Osteocyte (in vitro differentiated cells): ENCODE measurements around the gene WBP1L.

GRCh38 chr10:102380198-102380779, 15.2 kb upstream of the NFKB2 start:
- PRO-cap: no peak

DNA sequence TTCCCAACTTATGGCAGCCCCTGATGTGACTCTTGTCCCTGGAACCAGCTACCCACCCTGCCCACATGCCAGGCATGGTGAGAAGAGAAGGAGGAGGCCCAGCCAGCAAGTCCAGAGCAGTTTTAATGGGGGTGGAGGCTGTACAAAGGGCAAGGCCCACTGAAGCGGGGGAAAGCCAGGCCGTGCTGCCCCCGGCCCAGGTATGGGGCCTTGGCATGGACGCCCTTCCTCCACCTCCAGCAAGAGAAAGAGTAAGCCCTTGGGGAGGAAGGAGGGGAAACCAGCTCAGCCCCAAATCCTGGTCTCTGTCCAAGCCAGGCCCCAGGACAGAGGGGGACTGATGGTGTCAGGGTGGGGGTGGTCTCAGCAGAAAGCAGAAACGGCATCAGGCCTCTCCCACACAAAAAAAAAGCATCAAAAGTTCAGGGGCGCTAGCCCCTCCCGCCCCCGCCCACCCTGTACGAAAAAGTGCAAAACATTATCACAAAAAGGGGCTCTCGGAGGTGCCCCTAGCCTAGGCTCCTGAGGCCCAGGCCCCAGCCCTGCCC, 7.1 kb downstream of the NFKB2 start:
- PRO-cap: no peak

DNA sequence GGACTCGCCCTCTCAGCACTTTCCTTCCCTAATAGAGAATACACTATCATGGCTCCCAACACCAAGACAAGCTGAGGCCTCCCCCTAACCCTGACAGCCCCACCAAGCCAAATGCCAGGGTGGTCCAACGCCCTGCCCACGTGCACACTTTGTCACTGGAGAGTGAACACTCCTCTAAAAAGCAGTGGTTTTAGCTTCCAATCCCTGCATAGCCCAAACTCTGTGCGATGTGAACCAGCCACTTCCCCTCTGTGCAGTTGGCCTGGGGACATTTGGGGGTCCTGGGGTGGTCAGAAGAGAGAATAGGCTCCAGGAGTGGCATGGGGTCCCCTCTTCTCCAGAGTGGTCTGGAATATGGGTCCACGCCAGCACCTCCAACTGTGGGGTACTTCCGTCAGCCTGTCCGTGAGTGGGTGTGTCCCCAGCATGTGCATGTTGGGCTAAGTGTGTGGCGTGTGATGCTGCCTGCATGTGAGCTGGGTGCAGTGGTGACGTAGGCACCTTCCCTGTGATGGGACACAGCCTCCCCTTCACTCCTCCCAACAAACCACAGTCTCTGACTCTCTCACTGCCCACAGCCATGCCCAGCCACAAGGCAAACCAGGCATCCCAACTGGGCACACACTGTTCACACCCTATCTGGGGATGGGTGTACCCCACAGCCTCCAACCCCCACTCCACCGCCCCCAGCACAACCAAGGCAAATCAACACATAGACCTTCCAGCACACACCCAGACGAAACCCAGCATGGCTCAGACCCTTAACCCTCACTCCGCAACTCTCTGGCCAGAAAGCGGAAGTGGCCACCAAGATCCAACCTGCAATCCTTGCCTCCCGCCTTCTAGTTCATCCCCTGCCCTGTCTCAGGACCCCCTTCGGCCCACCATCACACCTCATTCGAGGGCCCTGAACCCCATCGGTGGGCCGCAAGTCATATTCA, 10.6 kb downstream of the PSD start:
- PRO-cap: no peak

GRCh38 chr10:102410472-102411307, 7.9 kb downstream of the PSD start:
- PRO-cap: no peak

GRCh38 chr10:102455625-102456321, 4.4 kb upstream of the C10orf95 start:
- PRO-cap: no peak

- PRO-cap: no peak
Observed at GRCh38 chr10:102475299-102476055, 14.3 kb downstream of the MFSD13A start.

GRCh38 chr10:102501624-102502163, 818 bp downstream of the ACTR1A start:
- PRO-cap: bidirectional peak, plus-strand start at chr10:102502326, minus-strand start at chr10:102502048

- PRO-cap: no peak
Observed at GRCh38 chr10:102648298-102648824, 4.1 kb downstream of the TRIM8 start.

DNA sequence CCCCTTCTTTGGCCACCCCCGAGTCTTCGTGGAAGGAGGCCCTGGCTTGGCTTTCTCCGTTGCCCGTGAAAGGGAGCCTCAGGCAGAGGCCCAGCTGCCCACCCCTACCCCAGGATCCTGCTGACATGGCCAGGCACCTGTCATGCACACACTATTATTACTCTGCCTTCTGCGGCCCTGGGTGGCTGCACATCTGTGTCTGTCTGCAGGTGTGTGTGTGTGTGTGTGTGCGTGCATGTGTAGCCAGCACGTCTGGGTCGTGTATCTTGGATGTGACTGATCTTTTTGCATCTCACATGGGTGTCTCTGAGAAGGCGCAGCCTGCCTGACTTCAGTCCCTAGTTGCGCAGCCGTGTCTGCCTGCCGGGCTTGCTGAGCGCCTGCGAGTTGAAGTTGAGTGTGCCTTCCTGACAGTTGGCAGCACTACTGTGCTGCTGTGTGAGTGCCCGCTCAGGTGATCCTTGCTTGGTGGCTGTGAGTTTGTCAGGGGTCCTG, 4.6 kb downstream of the TRIM8 start:
- PRO-cap: no peak

- PRO-cap: no peak
Observed at GRCh38 chr10:102656572-102657656, 12.6 kb downstream of the TRIM8 start.

GRCh38 chr10:102659262-102659583, 14.9 kb downstream of the TRIM8 start:
- PRO-cap: no peak

DNA sequence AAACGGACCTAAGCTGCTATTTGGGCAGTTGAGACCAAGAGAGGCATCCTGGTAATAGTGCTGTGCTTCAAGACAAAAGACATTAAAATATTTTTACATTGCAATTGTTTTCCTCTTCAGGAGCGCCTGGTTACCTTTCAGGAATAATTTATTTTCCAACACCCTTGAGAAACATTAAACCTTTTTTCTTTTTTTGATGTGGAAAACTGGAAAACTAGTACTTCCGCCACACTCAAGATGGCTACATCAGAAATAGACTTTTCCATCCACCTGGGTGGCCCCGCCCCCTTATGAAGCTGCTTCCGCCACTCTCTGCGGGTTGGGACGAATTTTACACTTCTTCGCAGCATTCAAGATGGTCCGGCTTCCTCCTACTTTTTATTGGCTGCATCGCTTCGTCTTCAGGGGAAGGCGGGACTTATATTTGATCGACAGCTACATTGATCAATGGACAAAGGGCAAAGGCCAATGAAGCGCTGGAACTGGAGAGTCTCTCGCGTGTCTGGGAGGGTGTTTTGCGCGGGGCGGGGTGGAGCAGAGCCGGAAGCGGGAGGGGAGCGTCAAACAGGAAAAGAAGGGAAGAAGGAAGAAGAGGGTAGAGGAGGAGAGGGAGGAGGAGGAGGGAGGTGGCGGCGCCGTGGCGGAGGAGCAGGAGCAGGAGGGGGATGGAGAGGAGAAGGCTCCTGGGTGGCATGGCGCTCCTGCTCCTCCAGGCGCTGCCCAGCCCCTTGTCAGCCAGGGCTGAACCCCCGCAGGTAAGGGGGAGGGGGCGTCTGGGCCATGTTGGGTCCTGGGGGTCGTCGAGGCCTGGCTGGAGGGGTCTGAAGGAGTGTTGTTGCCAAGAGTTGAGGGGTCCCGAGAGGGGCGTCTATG, at the start of gene WBP1L:
TSS of gene WBP1L (plus strand) at position 560 of the 873 bp plus-strand sequence.
- PRO-cap: unidirectional peak, plus-strand start at position 598 of the sequence

DNA sequence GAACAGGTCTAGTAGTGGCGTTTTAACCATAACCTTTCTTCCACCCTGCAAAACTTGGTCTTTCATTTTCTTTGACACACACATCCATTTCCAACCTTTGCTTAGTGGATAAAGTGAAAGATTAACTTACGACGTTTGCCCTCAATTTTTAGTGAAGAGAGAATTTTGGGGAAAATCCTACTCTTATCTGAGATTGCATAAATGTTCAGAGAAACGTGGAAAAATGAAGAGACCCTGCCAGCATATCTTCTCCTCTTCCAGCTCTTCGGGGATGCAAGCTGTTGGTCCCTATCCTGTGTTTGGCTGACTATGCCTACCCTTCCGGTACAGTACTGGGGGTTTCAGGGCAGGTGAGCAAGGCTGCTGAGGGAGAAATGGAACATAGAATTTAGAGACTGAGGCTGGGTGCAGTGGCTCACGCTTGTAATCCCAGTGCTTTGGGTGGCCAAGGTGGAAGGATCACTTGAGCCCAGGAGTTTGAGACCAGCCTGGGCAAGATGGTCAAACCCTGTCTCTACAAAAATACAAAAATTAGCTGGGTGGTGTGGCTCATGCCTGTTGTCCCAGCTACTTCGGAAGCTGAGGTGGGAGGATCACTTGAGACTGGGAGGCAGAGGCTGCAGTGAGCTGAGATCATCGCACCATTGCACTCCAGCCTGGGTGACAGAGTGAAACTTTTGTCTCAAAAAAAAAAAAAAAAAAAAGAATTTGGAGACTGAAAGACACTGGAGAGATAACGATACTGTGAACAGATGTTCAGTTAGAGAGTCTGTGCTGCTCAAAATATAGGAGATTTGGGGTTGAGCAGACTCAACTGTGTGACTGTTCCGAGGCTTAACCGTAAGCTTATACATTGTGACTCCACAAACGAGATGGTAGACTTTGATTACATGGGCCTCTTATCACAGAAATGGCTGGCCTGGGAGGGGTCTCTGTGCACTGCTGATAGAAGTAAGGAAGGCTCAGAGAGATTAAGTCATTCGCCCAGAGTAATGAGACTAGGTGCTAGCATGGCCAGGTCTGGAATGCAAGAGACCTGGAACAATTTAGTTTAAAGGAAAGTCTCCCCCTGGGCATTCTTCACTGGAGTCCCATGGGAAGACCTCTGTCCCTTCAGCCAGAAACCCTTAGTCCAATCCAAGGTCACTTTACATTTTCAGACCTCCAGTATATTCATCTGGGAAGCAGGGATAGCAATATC, 19.2 kb downstream of the WBP1L start:
- PRO-cap: no peak

DNA sequence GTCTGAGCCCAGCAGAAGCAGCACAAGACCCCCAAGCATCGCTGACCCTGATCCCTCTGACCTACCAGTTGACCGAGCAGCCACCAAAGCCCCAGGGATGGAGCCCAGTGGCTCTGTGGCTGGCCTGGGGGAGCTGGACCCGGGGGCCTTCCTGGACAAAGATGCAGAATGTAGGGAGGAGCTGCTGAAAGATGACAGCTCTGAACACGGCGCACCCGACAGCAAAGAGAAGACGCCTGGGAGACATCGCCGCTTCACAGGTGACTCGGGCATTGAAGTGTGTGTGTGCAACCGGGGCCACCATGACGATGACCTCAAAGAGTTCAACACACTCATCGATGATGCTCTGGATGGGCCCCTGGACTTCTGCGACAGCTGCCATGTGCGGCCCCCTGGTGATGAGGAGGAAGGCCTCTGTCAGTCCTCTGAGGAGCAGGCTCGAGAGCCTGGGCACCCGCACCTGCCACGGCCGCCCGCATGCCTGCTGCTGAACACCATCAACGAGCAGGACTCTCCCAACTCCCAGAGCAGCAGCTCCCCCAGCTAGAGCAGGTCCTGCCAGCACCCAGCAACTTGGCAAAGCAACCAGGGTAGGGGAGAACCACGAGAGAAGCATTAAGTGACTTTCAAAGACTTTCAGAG, 24.3 kb downstream of the CYP17A1 start:
- PRO-cap: no peak

DNA sequence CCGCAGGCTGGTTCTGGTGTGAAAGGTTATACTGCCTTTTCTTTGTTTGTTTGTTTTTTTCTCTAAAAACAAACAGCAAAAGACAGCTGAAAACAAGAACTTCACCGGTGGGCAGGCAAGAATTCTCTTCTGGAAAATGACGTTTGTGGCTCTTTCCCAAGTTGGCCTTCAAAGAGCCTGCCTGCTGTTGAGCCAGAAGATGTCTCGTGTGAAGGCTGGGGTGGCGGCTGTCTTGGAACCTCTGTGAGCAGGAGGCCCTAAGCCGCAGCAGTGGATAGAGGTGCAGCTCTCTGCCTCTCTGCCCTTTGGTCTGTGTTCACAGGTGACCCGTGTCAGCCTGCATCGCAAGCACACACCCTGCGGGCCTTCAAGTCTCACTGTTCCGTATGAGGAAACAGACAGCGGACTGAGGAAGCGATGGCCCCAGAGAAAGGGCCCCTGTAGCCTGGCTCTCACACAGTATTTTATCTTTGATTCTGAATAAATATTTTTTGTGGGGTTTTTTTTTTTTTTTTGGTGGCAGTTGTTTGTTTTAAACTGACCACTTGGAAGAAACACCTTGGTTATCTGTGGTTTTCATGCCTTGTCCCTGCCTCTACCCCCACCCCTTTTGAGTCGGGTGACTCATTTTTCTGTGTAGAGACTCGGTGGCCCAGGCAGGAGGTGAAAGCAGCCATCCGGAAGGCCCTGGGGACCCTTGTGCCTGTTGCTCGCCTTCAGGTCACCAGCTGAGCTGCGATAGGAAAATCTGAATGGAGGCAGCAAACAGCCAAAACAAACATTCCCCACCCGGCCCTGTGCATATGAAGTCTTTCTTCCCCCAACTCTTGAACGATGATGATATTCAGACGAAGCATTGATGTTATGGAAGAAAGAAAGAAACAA, 23.0 kb downstream of the CYP17A1 start:
- PRO-cap: no peak

DNA sequence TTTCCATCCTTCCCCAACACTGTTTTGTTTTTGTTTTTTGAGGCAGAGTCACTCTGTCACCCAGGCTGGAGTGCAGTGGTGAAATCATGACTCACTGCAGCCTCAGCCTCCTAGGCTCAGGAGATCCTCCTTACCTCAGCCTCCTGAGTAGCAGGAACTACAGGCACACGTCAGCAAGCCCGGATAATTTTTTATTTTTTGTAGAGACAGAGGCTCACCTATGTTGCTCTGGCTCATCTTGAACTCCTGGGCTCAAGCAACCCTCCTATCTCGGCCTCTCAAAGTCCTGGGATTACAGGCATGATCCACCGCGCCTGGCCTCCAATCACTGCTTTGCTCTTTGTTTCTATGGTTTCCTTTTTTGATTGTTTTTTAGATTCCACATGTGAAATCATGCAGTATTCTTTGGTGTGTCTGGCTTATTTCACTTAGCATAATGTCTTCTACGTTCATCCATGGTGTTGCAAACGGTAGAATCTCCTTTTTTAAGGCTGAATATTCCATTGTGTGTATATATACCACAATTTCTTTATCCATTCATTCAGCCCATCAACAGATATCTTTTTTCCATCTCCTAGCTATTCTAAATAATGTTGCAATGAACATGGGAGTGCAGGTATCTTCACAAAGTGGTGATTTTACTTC, 53.1 kb downstream of the NT5C2 start:
- PRO-cap: no peak

GRCh38 chr10:103180929-103181707, 12.0 kb downstream of the NT5C2 start:
- PRO-cap: no peak

GRCh38 chr10:103473291-103473798, 5.7 kb downstream of the CALHM3 start:
- PRO-cap: no peak

- PRO-cap: no peak
Observed at GRCh38 chr10:103596799-103597516, 103.5 kb downstream of the NEURL1 start.

DNA sequence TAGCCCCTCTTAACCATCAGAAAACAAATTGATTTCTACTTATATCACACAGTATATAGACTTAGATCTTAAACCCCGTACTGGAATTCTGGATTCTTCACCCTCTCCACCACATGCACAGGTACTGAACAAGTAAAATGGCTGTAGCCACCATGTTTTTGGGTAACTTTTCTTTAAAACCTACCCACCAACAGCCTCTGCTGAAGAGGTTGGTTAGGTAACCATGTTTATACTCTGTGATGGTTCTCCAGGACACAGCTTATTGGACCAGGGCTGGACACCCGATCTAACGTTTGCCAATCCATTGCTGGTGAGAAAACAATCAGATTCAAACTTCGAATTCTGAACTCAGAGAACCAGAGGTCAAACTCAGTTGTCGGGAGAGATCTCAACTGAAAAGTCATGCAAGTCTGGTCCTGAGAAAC, 162.5 kb downstream of the NEURL1 start:
- PRO-cap: no peak